NCI-H460 (cell line): ENCODE measurements around the gene VRK2.

GRCh38 chr2:55279997-55280642, 11.1 kb upstream of the MTIF2 start:
RAMPAGE:
- cytosol, long total RNA: no peak
- long total RNA: no peak
- nucleus, long total RNA: no peak

DNA sequence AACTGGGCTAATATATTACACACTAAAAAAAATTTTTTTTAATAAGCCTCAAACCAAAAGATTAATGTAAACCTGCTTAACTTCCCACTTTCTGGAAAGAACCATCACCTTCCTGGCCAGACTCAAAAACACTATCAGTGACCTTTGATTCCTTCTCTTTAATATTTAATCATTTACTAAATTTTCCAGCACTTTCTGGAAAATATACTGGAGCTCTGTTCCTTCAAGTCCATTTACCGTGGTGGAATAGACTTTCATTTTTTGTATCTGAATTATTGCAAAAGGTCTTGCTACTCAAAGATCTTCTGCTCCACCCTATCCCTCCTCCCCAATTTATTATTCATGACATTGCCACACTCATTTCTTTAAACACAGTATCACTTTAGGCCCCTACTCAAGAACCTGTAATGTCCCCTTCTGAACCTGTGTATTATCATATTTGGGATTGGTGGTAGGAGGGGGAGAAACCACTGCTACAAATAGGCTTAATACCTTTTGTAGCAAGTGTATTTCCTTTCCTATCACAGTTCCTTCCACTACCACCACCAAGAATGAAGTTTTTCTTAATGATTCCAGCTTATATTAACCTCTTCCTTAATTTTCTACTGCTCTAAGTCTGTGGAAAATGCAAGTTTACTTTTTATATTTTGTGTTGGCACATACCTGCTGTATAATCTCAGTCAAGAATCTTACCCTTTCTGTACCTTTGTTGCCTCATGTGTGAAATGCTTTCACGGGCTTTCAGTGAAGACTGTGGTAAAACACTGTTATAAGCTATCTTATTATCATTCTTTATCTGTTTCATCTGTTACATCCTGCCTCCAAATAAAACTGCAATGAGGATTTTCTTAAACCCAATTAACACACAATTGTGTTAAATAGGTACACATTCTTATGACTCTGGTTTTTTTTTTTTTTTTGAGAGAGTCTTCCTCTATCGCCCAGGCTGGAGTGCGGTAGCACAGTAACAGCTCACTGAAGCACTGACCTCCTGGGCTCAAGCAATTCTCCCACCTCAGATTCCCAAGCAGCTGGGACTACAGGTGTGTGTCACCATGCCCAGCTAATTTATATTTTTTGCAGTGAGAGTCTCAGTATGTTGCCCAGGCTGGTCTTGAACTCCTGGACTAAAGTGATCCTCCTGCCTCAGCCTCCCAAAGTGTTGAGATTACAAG, 7.1 kb downstream of the PPP4R3B start:
RAMPAGE:
- cytosol, long total RNA: no peak
- long total RNA: no peak
- nucleus, long total RNA: no peak

RAMPAGE:
- cytosol, long total RNA: no peak
- long total RNA: no peak
- nucleus, long total RNA: no peak
Observed at GRCh38 chr2:55701880-55702246, 8.2 kb upstream of the PNPT1 start.

DNA sequence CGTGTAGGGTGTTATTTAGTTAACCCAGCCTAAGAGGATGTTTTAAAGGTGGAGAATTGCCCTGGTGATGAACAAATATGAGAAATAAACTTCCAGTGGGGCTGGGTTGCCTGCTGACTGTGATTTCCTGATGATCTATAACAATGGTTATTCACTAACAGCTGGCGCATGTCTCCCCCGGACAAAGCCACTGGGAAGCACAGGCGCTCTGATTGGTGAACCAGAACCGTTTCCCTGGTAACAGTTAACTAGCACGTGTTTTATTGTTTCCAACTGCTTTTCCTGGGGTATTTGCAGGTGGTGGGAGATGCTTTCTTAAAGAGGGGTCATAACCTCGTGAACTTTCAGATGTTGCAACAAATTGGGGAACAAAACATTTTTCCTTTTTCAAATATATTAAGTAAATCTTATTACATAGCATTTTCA, 85.5 kb upstream of the EFEMP1 start:
RAMPAGE:
- cytosol, long total RNA: no peak
- long total RNA: no peak
- nucleus, long total RNA: no peak

DNA sequence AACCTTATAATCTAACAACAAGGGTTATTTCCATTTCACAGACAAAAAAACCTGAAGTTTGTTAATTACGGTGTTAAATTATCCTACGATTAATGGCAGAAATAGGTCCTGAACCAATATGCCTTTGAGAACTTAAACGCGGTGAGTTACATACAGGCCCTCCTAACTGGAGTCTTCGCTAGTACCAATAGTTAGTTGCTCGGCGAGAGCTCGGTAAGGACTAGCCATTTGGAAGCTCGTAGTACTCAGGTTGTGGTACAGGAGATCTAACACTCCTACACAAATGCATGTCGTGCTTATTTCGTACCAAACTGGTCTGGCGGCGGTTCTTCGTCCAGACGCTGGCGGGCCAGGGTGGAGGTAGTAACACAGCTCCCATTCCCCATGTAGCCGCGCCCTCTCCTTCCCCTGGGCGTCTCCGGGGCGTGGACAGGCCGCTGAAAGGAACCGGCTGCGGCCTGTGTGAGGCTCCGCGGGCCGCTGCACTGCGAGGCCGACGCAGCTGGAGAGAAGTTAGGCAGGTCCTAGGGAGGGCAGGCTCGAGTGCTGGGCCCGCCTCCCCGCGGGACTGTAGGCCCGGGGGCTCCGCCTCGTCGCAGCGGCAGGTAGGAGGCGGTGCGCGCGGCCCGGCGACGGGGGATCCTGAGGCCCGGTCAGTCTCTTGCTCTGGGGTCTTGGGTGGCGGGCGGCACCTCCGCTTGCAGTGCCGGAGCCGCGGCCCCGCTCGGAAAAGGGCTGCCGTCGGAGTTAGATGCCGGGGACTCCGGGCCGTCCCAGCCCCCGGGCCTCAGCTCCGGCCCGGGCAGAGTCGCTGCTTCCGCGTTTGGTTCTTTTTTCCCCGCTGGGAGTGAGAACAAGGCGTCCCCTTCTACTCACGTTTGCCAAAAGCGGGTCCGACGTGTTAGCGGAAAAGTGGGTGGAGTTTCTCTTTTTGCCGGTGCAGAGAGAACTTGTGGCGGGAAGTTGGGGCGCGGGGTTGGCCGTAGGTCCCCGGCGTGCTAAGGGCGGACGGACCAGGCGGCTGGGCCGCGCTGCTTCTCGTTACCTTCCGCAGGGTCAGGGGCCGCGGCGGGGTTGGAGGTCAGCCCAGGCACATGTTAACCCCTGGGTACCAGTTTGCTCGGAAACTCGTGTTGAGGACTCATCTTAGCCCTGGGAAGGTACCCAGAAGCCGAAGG, at the start of gene VRK2:
Gene VRK2 (plus strand): TSS at position 590 of the 1,178 bp plus-strand sequence.
RAMPAGE:
- cytosol, long total RNA: start-site peak on the plus strand centred at position 456 of the sequence, 70 bp wide, 278 and 216 reads in 2 replicates; start-site peak on the plus strand centred at position 608 of the sequence, 103 bp wide, 170 and 482 reads in 2 replicates
- long total RNA: start-site peak on the plus strand centred at position 555 of the sequence, 210 bp wide, 214 and 1,552 reads in 2 replicates
- nucleus, long total RNA: start-site peak on the plus strand centred at position 549 of the sequence, 221 bp wide, 1,678 and 551 reads in 2 replicates

GRCh38 chr2:58539952-58540444, 298.9 kb upstream of the FANCL start:
RAMPAGE:
- cytosol, long total RNA: no peak
- long total RNA: no peak
- nucleus, long total RNA: no peak

RAMPAGE:
- cytosol, long total RNA: no peak
- long total RNA: no peak
- nucleus, long total RNA: no peak
Observed at GRCh38 chr2:60033320-60033659, 520.2 kb downstream of the BCL11A start.

DNA sequence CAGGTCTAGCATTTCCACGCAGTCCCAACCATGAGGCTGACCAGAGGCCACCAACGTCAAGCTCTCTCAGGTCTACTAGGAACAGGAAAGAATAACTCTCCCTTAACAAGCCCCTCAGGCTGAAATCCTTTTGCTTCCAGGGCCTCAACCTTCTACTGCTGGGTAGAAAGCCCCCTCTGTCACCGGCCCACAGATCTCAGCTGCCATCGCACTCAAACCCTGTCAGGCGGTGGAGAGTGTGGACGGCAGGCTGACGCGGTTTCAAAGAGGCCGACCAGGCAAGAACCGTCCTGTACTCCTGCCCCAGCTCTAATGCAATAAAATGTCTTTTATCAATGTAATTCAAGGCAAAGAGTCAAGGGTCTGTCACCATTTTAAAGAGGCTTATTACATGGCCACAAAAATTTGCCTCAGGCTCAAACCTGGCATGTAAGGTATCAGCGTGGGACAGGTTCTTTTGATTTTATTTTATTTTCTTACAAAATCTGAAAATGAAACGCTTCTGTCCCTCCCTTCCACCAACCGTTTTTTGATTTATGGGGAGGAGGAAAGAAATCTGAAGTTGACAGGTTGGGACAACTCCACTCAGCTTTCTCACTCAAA, 74.0 kb downstream of the BCL11A start:
RAMPAGE:
- cytosol, long total RNA: no peak
- long total RNA: no peak
- nucleus, long total RNA: no peak

DNA sequence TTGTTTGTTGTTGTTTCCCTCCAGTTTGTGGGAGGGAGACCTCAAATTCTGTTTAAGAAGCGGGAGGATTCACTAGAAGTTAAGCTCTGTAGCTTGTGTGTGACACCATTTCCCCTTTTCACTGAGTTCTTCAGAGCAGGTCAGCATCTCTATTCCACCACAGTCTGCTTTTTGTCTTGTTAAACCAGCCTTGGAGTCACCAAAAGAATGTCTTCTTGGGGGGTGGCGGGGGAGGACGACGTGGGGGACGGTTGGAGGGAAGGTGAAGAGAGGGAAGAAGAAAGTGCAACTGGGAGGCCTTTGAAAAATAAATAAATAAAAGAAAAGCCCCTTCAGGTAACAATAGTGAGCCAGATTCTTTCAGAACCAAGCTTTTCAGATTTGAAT, 2.4 kb upstream of the BCL11A start:
RAMPAGE:
- cytosol, long total RNA: no peak
- long total RNA: no peak
- nucleus, long total RNA: no peak

DNA sequence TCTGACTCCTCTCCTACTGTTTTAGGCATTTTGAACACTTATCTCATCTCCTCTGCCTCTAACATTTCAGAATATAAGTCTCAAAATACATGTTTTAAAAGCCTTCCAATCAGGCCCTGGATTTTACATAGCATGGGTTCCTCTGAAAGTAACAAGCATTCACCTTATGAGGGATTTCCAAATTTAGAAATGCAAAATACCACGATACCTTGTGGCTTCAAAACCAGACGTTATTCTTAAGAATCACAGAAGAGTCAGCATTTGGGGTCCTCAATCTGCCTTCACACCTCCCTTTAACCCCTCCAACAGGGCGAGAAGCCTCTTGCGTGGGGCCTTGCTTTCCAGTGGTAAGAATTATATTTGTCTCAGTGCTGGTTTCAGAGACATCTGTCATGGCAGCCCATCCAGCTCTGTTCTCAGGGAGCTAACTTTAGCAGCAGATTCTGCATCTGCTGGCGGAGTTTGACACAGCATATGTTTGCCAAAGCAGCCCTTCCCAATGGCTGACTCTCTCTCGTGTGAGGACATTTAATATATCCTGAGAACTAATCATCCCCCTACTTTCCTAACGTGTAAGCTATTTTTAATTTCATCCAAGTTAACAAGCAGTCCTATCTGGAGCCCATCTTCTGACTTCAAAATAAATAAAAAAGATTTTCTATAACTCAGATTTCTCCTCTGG, 91.4 kb upstream of the BCL11A start:
RAMPAGE:
- cytosol, long total RNA: no peak
- long total RNA: no peak
- nucleus, long total RNA: no peak

GRCh38 chr2:61177600-61178175, 15.7 kb downstream of the C2orf74 start:
RAMPAGE:
- cytosol, long total RNA: no peak
- long total RNA: no peak
- nucleus, long total RNA: no peak

GRCh38 chr2:61178719-61179535, 16.9 kb downstream of the C2orf74 start:
RAMPAGE:
- cytosol, long total RNA: no peak
- long total RNA: no peak
- nucleus, long total RNA: no peak

DNA sequence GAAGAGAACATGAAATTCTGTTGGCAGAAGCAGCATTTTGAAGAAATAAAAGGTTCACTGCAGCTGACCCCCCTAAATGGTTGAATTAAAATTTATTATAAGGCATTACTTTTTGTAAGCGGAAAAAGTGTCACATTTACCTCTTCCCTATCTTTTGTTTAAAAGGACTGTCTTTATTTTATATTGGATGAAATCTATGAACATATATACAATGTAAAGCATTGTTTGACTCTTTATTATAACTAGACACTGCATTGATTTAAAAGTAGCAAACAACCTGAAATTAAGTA, 24.7 kb downstream of the C2orf74 start:
RAMPAGE:
- cytosol, long total RNA: no peak
- long total RNA: no peak
- nucleus, long total RNA: no peak

GRCh38 chr2:61416906-61417594, 53.8 kb downstream of the USP34 start:
RAMPAGE:
- cytosol, long total RNA: no peak
- long total RNA: no peak
- nucleus, long total RNA: no peak

RAMPAGE:
- cytosol, long total RNA: no peak
- long total RNA: no peak
- nucleus, long total RNA: no peak
Observed at GRCh38 chr2:61582085-61582667, 44.0 kb upstream of the XPO1 start.

RAMPAGE:
- cytosol, long total RNA: no peak
- long total RNA: no peak
- nucleus, long total RNA: no peak
Observed at GRCh38 chr2:61660293-61660984, 122.3 kb upstream of the XPO1 start.

DNA sequence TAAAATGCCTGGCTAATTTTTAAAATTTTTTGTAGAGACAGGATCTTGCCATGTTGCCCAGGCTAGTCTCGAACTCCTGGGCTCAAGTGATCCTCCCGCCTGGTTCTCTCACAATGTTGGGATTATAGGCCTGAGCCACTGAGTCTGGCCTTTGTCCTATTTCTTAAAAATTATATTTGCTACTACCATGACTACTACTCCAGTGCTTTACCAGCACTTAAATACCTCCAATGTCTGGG, 147.3 kb downstream of the FAM161A start:
RAMPAGE:
- cytosol, long total RNA: no peak
- long total RNA: no peak
- nucleus, long total RNA: no peak

RAMPAGE:
- cytosol, long total RNA: no peak
- long total RNA: no peak
- nucleus, long total RNA: no peak
Observed at GRCh38 chr2:61776515-61777051, 77.3 kb downstream of the FAM161A start.

DNA sequence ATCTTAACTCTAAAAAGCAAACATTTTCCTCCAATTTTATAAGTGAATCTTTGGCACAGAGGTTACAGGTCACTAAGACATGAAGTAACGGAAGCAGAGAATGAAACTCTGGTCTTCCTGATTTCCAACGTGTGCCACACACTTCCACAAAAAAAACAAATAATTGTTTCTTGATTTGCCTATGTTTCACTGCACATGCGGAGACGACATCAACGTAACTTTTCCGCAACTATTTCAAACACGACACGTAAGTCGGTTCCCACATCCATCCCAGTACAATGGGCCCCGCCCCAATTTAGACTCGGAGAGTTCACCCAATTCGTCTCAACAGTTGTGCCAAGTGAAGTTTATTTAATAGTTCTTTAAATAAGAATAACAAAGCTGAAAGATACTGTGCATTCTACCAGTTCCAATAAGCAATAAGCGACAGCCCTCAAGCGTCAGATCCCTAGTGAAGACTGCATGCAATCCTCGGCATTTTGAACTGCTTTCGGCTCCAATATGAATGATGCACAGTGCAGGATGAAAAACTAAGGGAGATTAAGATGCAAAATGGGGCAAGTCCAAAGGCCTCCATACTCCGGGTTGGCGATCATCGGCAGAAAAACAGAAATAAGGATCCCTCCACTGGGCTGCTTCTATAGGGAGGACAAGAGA, 708 bp downstream of the CCT4 start:
RAMPAGE:
- cytosol, long total RNA: no peak
- long total RNA: no peak
- nucleus, long total RNA: no peak

DNA sequence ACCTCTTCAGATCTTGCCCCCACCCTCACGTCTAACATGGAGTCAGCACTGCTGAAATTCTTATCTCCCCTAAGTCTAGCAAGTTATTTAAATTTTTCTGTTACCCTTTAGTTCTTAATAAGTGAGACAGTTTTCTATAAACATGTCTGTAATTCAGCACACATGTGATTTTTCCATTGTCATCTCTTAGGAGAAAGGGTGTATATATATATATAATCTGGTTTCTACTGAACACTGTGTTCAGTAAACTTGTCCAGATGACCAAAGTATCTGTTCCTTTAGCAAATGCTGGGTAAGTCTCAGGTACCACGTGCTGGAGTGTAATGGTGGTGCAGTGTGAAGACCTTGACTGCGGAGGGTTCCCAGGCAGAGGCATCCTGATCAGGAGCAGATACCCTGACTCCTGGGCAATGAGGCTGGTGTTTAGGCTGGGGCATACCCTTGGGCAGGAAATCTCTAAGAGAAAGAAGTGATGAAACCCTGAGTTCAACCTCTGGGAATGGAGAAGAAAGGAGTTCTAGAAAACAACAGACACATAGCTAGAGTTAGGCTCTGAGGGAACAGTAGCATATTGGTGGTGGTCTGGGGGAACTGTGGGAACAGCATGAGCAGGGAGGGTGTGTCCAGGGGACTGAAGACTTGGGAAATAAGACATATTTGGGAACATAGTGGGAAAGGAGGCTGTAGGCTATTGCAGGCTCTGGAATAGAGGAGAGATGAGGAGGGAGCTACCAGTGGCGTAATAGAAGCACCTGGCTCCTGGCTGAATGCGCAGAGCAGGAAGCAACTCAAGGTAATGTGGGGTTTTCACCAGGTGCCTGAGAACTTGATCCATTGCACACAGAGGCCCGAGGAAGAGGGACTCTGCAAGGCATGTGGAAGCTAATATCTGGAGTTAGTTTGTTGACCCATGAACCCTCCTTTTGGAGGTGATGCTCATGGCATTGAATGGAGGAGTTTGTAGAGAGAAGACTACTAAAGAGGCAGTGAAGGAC, 18.0 kb downstream of the B3GNT2 start:
RAMPAGE:
- cytosol, long total RNA: no peak
- long total RNA: no peak
- nucleus, long total RNA: no peak